ReNcell CX (cell line): Measurements from ENCODE around the genes OTUB1, FERMT3 and DNAJC4.

DNA sequence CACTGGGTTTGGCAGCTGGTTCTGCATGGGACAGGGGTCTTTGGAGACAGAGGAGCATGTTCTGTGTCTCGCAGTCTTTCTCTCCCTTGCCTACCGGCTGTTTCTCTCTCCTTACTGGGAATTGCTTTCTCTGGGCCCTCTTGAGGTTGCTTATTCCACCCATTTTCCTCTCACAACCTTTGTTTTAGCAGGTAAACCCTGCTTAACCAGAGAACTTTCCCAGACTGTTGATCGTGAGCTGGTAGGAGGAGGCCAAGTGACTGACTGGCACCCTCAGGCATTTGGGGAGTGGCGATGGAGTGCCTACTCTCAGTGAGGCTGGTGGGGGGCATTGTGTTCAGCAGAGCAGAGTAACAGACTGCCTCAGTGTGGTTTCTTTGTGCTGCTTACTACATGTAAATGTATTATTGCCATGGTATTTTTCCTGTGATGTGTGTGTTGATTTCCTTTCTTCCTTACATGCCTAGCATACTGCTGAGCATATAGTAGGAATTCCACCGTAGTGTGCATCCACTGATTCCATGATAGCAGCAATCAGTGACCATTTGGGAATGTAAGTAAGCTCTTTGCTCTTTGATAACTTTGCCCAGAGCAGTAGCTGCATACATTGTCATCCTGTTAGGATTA is 2.6 kb downstream of the MARK2 start:
- PRO-cap: no peak

DNA sequence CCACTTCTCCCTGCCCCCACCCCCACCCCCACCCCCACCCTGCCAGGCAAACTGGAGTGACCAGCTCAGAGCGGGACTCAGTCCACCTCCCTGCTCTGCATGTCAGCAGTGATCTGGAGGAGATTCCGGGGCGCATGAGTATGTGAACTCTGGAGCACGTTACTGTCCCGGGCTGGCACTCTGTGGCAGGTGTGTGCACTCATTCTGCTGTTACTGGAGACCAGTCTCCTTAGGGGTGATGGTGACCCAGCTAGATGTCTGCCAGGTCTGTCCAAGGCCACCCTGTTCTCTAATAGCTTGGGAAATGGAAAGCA is 33.9 kb downstream of the MARK2 start:
- PRO-cap: no peak

GRCh38 chr11:63874530-63875034 is 35.7 kb downstream of the MARK2 start:
- PRO-cap: no peak

DNA sequence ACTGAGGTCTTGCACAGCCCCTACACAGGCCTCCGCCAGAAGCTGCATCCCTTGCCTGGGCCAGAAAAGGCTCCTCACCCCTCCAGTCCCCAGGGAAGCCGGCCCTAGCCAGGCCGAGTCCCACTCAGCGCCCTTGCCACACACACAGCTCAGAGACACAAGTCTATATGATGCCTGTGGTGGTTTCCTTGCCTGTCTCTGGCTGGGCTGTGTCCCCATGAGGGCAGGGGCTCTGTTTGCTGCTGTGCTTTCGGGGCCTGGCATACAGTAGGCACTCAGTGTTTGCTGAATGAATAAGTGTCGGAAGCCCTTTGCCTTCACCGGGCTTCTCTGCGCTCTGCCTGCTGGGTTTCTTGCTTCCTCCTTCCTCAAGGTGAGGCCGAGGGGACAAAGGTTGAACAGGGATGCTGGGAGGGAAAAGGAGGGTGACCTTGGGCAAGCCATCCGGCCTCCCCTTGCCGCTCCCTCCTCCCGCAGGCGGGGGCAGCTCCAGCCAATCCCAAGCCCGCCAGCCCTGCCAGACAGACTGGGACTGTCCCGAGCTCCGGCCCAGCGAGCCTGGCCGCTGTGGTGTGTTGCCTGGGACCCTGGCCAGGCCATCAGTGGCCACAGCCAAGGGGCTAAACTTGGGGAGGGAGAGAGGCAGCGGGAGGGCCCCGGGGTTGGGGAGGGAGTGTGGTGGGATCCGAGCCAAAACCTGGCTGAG is 3.1 kb upstream of the RCOR2 start:
- PRO-cap: no peak

DNA sequence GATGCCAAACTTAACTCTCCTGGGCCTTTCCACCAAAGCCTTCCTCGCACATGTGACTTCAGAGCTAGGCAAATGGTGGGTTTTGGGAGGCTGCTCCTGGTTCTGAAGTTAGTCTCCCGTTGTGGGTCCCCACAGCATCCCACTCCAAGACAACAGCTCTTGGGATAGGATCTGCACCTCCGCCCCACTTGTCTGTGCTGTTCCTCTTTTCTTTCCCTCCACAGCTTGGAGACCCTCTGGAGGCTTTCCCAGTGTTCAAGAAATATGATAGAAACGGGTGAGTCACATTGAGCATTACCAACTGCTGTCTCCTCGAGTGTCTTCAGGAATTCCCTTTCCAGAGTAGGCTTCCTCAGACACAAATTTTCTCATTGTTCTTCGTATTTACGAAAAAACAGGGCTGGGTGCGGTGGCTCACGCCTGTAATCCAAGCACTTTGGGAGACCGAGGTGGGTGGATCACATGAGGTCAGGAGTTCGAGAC is 8.0 kb downstream of the NAA40 start:
- PRO-cap: no peak

DNA sequence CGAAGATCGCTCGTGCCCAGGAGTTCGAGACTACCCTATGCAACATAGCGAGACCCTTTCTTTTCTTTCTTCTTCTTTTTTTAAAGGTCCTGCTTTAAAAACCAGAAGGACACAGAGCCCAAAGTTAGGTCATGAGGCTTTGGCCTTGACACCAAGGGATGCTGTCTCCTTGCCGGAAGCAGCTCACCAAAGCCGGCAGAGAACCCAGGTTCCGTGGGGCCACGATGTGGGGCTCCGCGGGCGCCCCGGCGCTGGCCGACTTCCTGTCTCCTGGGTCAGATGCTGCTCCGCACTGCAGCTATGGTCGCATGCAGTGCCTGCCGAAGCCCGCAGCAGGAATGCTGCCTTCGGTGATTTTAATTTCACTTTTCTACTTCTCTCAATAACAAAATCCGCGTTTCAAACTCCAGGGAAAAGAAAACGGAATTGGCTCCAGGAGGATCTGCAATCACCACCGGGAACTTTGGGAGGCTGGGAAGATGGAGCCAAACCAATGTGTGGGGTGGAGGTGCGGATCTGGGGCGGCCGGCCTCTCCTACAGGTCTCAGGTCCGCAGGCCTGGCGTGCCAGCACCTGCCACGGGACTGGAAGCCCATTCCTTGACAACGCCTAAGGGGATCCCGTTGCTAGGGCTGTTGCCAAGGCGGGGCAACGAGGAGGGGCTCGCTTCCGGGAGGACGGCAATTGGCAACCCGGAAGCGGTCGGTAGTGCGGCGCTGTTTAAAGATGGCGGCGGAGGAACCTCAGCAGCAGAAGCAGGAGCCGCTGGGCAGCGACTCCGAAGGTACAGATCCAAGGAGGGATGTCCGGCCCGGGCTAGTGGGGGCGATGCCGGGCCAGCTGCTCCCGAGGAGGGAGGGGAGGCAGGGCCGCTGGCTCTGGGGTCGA is at the start of gene OTUB1:
Gene OTUB1 (plus strand): TSS at position 708 of the 888 bp plus-strand sequence.
- PRO-cap: bidirectional peak, plus-strand start at position 755 of the sequence, minus-strand start at position 580 of the sequence

GRCh38 chr11:64056163-64056722 is 20.5 kb downstream of the FLRT1 start:
- PRO-cap: no peak

- PRO-cap: no peak
Observed at GRCh38 chr11:64115161-64115769, 50.6 kb downstream of the MACROD1 start.

DNA sequence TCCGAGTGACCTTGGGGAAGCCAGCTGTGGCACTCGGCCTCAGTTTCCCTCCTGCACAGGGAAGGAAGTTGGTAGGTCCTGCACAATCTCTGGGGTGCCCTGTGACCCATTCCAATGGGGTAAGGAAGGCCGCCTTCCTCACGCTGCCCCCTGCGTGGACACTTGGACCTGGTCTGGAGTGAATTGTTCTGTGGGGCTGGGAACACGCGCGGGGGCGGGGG is 689 bp downstream of the MACROD1 start:
- PRO-cap: no peak

DNA sequence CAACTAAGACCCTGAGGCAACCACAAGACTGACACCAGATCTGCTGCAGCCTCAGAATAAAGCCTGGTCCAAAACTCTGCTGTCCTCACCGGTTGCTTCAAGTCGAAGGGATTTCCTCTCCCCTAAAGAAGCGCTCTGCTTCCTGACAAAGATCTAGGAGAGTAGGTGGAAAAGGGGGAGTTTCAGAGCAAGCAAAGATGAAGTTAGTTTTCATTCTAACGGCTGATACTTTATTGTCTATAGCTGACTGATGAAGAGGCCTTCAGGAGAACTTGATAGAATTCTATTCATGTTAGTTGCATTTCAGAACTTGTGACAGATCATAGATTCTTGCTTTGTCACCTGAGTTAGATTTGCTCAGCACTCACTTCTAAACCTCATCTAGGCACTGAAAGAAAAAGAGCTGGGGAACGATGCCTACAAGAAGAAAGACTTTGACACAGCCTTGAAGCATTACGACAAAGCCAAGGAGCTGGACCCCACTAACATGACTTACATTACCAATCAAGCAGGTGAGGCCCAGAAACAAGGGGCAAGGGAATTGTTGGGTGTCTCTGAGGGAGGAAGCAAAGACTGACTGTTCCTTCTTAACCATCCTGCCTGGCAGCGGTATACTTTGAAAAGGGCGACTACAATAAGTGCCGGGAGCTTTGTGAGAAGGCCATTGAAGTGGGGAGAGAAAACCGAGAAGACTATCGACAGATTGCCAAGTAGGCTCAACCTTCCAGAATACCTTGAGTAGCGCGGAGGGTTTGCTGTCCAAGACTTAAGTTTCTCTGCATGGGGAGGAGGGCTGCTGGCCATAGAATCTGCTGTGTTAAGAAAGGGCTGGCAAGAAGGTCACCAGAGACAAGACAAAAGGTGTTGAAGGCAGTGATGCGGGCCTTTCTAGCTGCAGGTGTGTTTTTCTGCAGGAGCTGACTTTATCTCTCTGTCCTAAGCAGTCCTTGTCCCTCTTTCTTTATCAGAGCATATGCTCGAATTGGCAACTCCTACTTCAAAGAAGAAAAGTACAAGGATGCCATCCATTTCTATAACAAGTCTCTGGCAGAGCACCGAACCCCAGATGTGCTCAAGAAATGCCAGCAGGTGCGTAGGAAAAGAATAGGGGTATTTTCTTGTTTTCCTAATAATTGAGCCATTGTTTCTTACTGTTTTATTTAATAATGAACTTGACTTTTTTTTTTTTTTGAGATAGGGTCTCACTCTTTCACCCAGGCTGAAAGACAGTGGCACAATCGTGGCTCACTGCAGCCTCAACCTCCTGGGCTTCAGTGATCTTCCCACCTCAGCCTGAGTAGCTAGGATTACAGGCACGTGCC is 9.2 kb upstream of the FERMT3 start:
- PRO-cap: no peak

GRCh38 chr11:64206062-64207063 is at the start of gene FERMT3:
FERMT3 (plus strand) TSS chr11:64206721.
- PRO-cap: no peak

DNA sequence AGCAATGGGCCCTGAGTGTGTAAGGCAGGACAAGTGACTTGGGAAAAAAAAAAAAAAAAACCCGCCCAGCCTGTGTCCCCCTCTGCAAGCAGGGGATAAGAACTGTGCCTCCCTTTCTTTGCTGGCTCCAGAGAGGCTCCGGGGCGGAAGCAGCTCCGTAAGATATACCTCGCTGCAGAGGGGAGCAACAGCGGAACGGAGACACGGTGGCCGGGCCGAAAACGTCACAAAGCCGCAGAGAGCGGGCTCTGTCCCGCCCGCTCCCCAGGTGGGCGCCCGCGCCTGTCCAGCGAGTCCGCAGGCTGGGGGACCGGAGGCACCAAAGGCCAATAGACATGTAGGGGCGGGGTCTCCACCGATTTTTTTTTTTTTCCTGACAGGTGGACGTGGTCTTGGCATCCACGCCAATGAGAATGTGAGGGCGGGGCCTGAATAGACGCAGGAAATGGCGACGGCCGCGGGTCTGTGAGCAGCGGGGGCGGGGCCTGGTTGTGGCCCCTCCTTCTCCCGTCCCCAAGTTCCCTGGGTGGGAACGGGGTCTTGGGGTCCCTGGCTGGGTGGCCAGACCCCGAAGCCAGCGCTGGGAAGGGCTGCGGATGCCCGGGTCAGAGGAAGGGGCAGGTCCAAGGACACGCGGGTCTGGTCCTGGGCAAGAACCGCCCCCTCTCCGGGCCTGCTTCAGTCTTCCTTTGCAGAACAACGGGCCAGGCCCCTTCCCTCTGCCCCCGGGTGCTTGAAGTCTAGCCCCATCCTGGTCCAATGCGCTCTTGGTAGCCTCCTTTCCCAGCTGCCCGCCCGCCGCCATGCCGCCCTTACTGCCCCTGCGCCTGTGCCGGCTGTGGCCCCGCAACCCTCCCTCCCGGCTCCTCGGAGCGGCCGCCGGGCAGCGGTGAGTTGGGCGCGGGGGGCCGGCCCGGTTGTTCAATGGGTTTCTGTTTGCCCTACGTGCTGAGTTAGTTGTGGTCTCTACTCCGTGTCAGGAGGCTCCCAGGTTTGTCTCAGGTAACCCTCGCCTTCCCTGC is at the start of gene DNAJC4:
Gene DNAJC4 (plus strand): TSS at position 497 of the 1,022 bp plus-strand sequence.
- PRO-cap: bidirectional peak, plus-strand start at position 570 of the sequence, minus-strand start at position 280 of the sequence

- PRO-cap: no peak
Observed at GRCh38 chr11:64238799-64239439, 2.0 kb upstream of the ENSG00000286264 start.

GRCh38 chr11:64250700-64251247 is 556 bp upstream of the PLCB3 start:
- PRO-cap: no peak

GRCh38 chr11:64252122-64253174 is 1.1 kb downstream of the PLCB3 start:
- PRO-cap: bidirectional peak, plus-strand start at chr11:64252543, minus-strand start at chr11:64252575

DNA sequence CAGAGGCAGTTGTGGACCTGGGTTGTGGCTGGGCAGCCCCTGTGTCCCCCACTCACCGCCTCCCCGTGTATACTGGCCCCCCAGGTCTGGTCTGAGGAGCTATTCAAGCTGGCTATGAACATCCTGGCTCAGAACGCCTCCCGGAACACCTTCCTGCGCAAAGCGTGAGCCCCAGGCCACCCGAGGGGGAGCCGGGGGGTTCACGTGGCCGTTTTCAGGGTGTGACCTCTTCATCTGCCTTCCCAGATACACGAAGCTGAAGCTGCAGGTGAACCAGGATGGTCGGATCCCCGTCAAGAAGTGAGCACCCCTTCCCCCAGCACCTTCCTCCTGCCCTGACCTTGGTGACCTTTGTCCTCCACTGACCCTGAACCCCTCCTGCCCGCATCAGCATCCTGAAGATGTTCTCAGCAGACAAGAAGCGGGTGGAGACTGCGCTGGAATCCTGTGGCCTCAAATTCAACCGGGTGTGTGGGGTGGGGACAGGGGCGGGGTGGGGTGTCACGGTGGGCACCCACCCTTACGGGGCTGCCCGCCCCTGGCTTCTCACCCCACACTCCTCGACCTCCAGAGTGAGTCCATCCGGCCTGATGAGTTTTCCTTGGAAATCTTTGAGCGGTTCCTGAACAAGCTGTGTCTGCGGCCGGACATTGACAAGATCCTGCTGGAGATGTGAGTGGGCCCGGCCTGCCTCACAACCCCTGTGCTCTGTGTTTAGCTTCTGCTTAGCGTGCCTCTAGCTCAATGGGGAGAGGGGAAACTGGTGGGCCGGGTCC is 4.0 kb downstream of the PLCB3 start:
- PRO-cap: no peak

GRCh38 chr11:64268435-64268924 is 16.0 kb downstream of the BAD start:
- PRO-cap: no peak

- PRO-cap: bidirectional peak, plus-strand start at chr11:64269768, minus-strand start at chr11:64269704; bidirectional peak, plus-strand start at chr11:64270246, minus-strand start at chr11:64269814; bidirectional peak, plus-strand start at chr11:64270537, minus-strand start at chr11:64270418
Observed at GRCh38 chr11:64269564-64270604, 14.6 kb downstream of the BAD start.

DNA sequence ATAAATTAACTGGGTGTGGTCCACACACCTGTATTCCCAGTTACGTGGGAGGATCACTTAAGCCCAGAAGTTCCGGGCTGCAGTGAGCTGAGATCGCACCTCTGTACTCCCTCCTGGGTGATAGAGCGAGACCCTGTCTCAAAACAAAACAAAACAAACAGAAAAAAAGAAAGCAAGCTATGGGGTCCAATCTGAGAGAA is 1.7 kb downstream of the BAD start:
- PRO-cap: no peak

DNA sequence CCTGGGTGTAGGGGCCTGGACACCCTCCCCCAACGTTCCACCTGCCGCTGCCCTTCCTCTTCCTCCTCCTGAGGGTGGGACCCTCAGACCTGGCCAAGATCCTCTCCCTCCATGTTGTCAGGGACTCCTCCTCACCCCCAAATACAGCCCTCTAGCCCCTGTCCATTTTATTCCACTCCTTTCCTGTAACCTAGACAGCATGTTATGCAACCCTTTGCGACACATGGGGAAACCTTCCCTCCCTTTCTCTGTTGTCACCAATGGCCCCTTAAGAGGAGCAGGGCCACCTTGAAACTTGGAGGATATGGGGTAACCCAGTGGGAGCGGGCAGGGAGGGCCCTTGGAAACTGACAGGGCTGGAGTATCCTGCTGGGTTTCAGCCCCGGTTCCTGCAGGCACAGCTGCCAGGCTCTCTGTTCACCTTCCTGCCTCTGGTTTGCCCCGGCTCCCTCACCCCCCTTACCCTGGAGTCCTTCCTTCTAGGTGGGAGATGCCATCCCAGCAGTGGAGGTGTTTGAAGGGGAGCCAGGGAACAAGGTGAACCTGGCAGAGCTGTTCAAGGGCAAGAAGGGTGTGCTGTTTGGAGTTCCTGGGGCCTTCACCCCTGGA is 1.4 kb downstream of the PRDX5 start:
- PRO-cap: no peak